H4 (cell line): ENCODE data around the genes ASCL2 and CD81.

DNA sequence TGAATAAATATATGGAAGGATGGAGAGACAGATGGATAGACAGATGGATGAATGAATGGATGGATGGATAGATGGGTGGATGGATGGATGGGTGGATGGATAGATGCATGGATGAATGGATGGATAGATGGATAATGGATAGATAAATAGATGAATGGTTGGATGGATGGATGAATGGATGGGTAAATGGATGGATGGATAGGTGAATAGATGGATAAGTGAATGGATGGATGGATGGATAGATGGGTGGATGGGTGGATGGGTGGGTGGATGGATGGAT, 8.5 kb downstream of the LSP1 start:
- RAMPAGE, long total RNA, result no peak

DNA sequence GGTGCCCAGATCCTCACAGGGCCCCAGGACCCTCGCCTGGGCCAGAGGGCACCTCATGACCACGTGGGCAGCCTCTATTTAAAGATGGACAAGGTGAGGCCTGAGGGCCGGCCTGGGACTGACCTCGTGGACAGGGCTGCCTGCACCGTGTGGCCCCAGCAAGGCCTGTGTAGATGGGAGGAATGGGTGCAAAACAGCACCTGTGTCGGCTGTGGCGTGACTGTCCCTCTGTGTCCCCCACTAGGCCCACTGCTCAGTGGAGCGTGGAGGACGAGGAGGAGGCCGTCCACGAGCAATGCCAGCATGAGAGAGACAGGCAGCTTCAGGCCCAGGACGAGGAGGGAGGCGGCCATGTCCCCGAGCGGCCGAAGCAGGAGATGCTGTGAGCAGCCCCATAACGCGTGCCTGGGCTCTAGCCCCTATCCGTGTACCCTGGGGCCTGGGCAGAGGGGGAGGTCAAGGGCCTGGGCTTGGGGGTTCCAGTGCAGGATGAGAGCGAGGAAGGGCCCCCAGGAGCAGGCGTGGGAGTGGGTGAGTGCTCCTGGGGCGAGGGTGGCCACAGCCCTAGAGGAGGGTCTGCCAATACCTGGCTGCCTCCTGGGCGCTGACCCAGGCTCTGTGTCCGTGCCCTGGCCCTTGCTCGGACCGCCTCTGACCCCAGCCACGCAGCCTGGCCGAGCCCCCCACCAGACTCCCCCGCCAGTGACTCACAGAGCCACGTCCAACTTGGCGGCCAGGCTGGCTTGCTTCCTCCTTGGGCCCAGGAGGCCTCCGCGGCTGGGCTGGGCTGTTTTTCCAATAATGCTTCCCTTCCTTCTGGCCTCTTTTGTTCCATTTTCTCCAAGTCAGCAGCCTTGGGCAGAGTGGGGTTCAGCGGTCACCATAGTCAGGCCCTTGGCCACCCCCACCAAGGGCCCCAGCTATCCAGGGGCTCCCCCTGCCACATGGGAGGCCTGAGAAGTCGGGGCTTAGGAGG, 11.6 kb downstream of the PRR33 start:
- RAMPAGE, long total RNA, result no peak

DNA sequence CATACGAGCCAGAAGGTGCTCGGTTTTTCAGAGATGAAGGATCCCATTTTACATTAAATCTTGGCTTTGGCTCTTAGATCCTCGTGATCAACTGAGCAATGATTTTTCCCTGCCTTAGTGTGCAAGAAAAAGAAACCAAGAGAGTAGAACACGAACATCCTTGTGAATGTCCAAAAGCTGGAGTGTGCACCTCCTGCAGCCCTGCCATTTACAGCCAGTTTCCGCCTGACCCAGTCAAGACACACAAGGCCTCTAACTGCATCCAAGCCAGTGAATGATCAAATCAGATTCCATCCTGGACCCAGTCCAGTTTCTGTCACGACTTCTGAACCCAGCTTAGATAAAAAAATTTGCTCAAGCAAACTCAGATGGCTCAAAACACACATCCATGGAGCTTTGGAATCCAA, 12.0 kb upstream of the PRR33 start:
- RAMPAGE, long total RNA, result no peak

GRCh38 chr11:2161361-2161807, 375 bp upstream of the INS start:
- RAMPAGE, long total RNA, result no peak

DNA sequence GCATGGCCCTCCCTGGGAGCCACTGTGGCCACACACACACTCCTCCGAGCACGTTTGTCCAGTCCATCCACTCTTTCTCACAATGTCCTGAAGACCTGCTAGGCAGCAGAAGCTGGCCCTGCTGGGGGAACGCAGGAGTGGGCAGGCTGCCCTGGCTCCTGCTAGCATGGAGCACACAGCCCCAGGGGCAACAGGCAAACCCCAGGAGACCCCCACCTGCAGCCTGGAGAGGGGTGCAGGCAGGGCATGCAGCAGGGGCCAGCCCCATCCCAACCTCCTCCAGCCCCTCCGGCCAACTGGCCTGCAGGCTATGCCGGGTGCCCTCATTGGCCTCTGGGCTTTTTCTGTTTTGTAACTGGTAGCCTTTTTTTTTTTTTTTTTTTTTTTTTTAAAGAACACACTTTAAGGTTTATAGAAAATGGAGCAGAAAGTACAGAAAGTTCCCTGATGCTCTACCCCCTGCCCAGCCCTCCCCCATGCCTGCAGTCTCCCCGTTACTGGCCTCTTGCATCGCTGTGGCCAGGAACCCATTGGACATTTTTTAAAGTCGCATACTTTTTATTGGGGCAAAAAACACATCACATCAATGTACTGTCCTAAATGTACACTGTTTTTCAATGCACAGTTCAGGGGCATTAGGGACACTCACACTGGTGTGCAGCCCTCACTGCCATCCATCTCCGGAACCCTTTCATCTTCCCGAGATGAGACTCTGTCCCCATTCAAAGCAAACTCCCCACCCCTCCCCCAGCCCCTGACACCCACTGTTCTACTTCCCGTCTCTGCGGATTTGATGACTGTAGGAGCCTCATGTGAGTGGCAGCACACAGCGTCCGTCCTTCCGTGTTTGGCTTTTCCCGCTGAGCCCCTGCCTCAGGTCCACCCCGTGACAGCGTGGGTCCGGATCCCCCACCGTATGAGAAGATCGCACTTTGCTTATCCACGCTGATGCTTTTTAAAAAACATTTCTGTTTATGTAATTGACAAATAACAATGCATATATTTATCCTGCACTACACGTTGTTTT, 41.6 kb upstream of the TH start:
- RAMPAGE, long total RNA, result no peak

DNA sequence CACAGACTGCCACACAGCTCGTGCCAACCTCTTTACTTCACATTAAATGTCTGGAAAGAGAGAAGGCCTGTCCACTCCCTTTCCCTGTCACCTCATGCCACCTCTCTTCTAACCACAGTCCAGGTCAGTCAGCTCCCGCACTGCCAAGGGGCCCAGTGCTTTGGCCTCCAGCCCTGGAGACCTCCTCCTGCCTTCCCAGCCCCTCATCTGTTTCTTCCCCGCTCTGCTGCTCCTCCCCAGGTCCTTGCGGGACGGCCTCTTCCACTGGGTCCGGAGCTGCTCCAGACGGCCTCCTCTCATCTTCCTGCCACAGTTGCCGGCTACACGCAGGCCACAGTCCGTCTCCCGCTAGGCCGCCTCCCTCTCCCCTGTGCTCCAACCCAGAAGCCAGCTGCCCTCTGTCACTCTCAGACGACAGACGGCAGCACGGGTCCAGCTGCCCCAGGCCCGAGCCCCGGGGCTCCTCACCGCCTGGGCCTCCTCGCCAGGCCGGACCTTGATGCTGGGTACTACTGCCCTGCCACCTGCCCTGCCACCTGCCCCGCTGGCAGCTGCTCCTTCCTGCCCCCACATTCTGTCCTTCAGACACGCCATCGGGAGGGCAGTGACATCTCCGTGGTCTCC, 42.8 kb upstream of the TH start:
- RAMPAGE, long total RNA, result no peak

DNA sequence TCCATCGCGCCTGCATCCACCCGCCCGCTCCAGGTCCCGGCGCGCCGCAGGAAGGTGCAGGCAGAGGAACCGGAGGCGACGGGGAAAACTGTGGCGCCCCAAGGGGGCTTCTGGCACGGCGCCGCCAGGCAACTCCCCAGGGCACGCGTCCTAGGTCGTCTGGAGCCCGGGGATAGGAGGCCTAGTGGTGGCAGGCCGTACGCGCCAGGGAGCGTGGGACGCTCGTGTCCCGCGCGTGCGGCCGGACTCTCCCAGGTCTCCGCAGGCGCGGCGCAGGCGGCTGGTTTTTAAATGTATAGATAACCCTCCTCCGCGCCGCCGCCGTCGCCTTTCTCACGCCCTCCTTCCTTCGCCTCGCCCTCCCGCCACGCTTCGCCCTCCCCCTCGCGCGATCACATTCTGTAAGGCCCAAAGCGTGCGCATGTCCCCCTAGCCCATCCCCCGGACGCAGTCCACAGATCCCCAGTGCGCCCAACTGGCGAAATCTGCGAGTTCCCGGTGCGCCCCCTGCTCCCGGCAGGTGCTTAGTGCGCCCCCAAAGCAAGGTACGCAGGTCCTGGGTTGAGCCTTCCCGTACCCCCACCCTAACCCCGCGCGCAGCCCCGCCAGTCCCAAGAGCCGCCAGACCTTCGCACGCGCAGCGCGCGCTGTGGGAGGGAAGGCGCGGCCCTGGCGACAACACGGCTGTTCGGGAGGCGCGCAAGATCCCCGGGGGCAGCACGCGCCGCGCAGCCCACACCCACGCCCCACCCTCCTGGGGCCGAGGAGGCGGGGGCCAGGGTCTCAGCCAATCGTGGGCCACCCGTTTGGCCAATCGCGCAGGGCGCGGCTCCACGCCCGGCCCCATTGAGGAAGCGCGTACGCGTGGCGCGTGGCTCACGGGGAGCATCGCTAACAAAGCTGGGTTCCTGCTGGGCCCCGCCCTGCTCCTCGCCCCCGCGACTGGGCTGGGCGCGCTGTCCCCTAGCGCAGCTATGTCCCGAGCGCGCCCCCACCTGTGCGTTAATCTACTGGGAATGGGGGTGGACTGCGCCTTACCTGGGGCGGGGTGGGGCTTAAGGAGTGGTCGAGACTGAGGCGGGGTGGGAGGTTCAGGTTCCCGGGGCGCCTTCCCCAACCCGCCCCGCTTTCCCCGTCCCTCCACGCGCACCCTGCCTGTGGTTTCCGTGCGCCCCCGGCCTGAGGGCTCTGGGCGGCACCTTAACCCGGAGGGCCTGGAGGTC, at the start of gene ASCL2:
Gene ASCL2 (minus strand): TSS at position 261 of the 1,223 bp plus-strand sequence.
- RAMPAGE, long total RNA, result no peak

DNA sequence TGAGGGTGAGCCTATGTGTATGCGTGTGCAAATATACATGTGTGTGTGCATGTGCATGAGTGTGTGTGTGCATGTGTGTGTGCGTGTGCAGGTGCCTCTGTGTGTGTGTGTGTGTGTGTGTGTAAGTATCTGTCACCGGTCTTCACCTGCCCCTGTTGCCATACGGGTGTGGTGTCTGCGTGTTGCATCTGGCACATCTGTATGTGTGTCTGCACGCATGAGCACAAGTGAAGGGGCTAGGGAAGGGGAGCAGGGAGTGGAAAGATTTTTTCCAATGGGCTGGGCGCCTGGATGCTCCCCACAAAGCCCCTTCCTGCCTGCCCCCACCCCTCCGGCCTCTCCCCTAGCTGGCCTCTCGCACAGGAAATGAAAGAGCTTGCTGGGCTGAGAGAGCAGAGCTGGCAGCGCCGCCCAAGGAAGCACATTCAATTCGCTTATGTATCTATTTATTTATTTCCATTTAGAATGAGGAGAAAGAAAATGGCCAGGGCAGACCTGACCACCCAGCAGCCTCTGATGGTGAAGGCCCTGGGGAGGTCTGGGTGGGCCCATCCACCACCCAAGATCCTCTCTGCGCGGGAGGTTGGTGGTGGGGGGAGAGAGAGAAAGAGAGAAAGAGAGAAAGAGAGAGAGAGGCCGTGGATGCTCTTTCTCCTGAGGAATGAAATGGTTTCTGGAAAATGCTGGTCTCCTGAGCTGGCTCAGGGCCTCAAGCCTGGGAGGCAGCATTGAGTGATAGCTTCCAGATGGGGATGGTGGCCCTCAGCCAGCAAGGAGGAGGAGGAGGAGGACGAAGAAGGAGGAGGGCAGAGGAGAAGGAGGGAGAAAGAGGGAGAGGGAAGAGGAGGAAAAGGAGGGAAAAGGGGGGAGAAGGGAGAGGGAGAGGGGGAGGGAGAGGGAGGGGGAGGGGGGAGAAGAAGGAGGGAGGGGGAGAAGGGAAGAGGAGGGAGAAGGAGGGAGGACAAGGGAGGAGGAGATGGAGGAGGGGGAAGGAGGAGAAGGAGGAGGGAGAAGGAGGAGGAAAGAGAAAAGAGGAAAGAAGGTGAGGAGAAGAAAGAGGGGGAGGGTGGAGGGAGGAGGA, 4.5 kb downstream of the TSPAN32 start:
- RAMPAGE, long total RNA, result no peak

DNA sequence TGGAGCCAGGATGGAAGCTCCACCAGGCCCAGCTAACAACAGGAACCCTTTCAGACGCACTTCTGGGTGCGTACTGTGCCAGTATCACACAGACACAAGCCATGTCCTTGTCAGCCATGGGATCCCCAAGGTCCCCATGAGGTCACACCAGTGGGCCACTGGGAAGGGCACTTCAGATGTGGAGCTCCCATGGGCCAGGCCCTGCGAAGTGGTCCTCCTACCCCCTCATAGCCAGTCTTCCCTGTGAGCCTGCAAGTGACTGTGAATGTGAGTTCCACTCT, 2.4 kb upstream of the CD81 start:
- RAMPAGE, long total RNA, result no peak

- RAMPAGE, long total RNA, result no peak
These were observed at the start of gene CD81 for GRCh38 chr11:2376958-2377848. CD81 (plus strand) TSS chr11:2377310.

- RAMPAGE, long total RNA, result no peak
These were observed 5.0 kb downstream of the CD81 start for GRCh38 chr11:2381976-2382664.

DNA sequence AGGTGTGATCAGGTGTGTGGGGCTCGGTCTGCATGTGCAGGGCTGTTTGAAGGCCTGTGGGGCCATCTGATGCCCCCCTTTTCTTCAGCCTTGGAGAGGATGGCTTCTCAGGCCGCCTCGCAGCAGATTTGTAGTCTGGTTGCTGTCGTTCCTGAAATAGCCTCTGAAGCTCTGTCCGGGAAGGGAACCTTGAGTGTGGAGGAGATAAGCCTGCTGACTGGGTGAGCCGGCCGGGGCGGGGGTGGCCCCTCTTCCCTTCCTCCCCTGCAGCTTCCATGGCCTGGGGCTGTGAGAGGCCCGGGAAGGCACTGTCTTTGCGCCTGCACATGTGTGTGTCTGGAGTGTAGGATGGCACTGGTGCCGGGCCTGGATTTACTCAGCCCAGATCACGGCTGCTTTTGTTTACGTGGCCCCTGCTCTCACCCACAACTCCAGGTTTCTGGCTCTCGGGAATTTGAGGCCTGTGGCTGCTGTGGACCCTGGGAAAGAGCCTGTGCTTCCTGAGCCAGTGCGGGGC, 16.4 kb downstream of the KCNQ1 start:
- RAMPAGE, long total RNA, result no peak

- RAMPAGE, long total RNA, result no peak
These were observed 83.9 kb downstream of the KCNQ1 start for GRCh38 chr11:2528585-2529325.

DNA sequence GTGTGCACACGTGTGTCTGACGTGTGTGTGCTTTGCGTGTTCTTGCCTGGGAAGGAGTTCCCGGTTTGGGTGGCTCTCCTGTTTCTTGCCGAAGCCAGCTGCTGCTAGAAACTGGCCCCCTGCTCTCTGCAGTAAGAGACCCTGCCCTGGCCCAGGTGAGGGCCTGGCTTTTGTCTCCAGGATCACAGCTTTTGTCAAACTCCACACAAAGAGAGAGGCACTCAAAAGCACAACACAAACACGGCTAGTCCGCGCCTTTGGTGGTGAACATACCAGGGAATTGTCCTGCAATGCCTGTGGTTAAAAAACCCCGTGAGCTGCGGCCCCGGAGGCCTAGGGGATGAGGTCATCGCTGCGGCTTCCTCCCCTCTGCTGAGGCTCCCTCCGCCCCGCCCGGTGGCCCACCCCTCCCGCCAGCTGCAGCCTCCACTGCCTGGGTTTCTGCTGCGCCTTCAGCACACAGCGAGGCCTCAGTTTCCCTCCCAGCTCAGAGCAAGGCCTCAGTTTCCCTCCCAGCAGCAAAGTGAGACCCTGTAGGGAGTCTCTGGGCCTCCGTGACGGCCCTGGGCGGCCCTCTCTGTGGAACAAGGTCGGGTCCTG, 88.9 kb downstream of the KCNQ1 start:
- RAMPAGE, long total RNA, result no peak

GRCh38 chr11:2668769-2669291, 216.7 kb downstream of the CDKN1C start:
- RAMPAGE, long total RNA, result no peak

- RAMPAGE, long total RNA, result no peak
These were observed 192.1 kb downstream of the CDKN1C start for GRCh38 chr11:2693578-2693766.

- RAMPAGE, long total RNA, result no peak
These were observed 188.4 kb downstream of the CDKN1C start for GRCh38 chr11:2696824-2697833.

DNA sequence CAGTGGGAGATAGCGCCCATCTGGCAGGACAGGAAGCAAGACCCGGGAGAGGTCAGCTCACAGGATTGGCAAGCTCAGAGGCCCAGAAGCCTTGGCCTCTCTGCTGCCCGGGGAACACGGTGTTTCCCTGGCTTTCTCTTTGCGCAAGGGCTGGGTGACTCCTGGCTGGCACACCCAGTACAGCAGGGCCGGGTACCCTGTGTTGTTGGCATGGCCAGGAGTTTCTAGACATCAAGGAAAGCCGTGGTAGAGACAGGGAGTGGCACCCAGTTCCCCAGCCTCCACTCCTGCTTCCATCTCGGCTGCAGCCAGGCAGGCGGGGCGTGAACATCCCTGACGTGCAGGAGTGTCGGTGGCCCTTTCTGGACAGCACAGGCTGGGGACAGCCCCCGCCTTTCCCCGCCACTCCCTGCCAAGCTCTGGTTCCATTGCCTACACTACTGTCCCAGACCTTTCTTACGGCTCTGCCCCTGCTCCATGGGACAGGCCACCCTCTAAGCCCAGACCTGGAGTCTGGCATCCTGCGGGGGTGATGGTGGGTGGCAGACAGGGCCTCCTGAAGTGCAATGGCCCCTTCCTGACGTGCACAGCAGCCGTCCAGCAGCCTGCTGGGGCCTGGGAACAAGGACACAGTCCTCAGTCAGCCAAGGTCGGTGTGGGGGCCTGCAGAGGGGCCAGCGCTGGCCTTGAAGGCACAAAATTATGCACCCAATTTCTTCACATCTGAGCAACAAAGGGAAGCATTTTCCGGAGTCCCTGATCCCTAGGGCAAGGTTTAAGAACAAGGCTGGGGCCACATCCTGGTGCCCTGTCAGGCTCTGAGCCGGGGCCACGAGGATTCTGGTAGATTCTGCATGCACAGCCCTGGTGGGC, 106.2 kb downstream of the CDKN1C start:
- RAMPAGE, long total RNA, result no peak

GRCh38 chr11:2790971-2792289, 94.1 kb downstream of the CDKN1C start:
- RAMPAGE, long total RNA, result no peak

DNA sequence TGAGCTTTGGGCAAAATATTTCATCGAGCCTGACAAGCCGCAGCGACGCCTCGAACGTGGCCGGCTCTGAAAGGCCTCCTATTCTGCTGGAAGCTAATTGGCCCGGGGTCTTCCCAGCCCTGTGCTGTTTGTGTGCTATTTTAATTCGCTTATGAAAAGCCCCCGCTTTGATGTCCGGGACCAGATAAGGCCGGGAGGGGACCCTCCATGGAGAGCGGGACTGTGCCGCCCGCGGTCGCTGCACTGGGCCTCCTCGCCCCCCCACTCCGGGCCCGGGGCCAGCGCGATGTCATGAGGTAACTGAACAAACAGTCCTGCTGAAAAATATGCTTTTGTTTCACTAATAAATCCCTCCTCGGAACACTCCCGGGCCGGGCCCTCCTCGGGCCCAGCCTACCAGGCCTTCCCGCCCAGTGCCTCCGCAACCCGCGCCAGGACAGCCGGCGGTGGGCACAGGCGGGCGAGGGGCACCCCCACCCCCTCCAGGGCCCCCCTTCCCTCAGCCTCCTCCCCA, 78.3 kb downstream of the CDKN1C start:
- RAMPAGE, long total RNA, result no peak